ENCODE results near the genes FOXD2, TRABD2B and BEND5.

DNA sequence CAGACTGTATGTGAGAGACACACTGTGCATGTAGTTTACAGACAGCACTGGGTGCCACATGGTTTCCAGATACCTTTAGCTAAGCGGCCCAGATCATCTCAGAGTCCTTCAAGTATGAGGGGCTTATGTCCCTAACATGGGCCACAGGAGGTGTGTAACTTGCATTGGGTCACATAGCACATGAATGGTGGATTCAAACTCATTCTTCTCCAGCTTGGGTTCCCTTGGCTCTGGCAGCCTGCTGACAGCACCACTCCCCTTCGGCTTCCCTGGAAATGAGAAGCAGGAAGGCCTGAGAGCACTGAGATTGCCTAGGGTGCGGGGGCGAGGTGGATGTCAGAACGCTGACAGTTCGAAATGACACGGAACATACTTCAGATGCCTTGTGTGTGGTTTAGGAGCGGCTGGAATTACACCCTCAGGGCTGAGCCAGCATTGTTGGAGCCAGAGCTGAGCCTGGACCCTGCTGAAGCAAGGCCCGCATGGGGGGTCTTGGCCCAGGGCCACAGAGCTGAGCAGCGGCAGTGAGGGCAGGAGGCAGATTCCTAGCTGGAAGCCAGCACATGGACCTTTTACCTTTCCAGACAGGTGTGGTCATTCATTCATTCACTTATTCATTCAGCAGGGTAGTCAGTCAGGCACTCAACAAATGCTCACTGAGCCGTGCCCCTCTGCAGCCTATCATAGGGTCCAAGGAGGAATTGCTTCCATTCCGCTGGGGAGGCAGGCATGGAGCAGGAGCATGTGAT lies 6.8 kb upstream of the FOXE3 start:
- CAGE, long polyA plus RNA = no peak
- RRBS = no CpG with 5 or more reads among the region's 12 CpGs

DNA sequence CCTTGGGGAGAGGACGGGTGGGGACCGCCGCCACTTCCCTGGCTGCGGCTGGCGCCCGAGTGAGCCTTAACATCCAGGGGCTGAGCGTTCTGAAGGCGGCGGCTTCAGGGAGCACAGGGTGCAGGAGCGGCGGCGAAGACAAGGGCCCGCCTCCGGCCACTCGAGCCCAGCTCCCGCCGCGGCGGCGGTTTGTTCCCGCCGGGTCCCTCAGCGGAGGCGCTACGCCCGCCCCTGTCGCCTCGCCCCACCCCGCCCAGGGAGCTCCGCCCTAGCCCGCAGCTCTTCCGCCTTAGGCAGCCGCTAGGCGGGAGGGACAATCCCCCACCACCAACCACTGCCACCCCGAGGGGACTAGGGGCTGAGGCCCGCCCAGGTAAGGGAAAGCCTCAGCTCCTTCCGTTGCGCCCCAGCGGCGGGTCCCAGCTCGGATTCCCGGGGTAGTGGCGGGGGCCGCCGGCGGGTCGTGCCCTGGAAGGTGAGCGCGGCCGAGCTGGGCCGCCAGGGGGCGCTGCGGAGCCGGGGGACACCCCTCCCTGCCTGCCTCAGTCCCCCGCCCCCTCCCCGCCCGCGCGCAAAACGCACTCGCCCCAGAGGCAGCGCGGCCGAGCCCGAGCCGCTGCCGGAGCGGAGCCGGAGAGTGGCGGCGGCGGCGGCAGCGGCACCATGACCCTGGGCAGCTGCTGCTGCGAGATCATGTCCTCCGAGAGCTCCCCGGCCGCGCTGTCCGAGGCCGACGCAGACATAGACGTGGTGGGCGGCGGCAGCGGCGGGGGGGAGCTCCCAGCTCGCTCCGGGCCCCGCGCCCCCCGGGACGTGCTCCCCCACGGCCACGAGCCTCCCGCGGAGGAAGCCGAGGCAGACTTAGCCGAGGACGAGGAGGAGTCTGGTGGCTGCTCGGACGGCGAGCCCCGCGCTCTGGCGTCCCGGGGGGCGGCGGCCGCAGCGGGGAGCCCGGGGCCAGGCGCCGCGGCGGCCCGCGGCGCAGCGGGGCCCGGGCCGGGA lies at the start of gene FOXD2:
FOXD2 (plus strand) TSS at position 572 of the 1,002 bp plus-strand sequence.
- CAGE, long polyA plus RNA = no peak
- RRBS = 2% methylated on average over 69 of the region's 122 CpGs

DNA sequence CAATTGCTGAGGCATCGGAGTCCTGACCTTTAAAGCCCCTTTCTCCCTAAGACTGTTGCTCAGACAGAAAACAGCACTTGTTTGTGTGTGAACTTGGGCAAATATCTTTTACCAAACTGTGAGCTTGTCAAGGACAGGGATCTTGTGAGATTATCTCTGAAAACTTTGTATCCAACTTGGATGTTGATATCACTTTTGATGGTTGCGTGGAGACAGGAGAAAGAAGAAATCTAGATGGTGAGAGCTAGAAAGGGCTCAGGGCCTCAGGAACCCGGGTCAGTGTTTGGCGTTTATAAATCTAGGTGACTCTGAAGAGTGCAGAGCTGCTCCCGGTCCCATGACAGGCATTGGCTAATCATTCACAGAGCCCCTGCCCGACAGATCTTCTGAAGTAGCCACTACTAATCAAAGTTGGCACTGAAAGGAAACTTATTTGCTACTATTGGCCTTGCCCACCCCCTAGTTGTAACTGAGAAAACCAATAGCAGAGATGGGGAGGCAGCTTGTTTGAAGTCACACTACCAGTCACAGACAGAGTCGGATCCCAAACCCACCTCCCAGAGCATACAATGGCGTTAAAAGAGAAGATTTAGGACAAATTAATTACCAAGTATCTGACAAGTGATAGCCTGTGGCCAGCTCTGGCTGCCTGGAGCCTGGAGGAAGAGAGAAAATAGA lies 122.4 kb downstream of the FOXD2 start:
- CAGE, long polyA plus RNA = no peak
- RRBS = no CpG with 5 or more reads among the region's 8 CpGs

- CAGE, long polyA plus RNA = no peak
- RRBS = 3% methylated on average over 2 of the region's 22 CpGs
Observed at GRCh38 chr1:47577979-47578692, 140.3 kb downstream of the FOXD2 start.

DNA sequence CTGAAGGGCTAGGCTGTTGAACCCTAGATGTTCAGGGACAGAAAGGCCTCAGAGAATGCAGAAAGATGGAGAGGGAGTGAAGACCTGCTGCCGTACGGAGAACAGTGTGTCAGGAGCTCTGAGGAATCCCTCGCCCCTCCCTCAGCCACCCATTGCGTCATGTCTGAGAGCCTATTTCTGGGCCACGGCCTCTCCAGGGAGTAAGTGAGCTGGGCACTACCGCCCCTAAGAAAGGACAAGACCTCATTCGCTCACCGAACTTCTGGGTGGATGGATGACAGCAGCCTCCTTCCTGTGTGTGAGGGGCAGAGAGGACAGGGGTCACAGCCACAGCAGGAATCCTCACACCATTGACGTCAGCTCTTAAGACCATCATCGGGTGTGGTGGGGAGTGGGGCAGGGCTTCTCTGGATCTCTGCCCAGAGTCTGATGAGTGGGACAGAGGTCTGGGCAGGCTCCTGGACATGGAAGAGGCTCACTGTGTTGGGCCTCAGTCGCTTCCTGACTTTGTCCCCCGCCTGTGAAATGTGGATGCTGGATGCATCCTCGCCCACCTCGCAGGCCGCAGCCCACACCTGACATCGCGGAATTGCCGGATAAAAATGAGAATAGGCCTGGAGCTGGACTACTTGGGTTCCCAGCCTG lies 238.7 kb downstream of the TRABD2B start:
- CAGE, long polyA plus RNA = no peak
- RRBS = no CpG with 5 or more reads among the region's 18 CpGs

DNA sequence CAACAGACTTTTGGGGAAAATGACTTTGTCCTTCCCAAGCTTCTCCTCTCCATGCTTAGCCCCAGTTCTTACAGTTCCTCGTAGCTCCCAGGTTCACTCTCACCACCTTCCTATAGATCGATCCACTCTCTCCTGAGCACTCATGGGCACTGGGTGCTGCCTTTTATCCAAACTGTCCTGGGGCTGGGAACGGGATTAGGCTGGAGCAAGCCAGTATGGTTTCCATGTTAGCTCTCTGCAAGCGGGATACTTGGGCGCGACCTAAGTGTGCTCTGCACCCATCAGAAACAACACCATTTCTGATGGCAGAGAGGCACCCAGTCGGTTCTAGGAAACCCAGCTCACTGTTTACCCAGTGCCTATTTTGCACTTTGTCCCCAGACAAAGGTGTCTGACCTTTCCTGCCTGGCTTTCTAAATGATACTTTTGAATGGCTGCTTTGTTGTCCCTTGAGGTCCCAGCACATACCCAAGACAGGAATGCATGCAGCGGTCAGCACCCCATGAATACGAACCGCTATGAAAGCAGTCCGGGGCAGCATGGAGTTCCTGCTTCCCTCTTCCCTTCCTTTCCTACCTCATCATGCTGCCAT lies 84.0 kb downstream of the TRABD2B start:
- CAGE, long polyA plus RNA = no peak
- RRBS = no CpG with 5 or more reads among the region's 11 CpGs

DNA sequence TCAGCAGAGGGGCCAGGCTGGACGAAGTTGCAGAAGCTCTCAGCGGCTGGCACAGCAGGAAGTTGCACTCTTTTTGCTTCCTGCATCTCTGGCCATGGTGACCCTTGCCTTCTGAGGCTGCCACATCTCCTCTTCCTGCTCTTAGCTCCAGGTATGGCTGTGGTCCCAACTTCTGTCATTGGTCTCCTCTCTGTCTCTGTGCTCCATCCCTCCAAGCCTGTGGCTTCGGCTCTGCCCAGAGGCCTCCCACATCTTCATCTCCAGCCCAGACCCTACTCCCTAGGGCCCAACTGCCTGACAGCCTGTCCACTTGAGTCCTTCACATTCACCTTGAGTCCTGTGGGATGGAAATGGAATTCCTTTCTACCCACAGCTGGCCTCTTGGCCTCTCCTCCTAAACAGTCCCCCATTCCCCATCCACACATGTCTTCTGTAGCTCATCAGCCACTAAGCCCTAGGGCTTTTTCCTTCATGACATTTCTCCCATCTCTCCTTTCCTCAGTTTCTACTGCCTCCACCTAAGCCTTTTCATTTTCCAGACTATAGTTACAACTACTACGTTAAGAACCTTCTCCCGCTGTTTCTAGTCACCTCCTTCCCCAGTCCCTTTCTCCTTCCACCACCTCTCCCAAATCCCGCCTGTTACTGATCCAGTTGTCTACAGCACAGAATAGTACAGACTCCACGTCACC lies 42.3 kb downstream of the TRABD2B start:
- CAGE, long polyA plus RNA = no peak
- RRBS = no CpG with 5 or more reads among the region's 7 CpGs

DNA sequence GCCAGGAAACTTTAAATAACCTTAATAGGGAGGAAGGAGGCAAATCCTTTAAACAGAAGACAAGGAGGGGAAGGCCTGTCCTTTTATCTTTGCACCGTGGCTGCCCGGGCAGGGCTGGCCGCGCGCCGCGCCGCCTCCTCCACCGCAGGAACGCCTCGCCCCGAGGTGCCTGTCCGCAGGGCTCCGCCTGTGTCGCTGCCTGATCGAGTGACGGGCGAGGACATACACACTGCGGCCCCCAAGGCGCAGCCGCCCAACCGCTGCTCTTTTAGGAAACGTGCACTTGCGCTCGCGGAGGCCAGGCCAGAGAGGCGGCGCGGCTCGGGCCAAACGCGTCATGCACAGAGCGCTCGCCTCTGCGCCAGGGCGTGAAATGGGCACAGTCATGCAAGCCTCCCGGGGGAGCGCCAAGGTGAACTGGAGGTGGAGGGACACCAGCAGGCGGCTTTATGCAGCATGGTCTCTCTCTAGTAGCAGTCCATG lies 13.0 kb downstream of the TRABD2B start:
- CAGE, long polyA plus RNA = no peak
- RRBS = no CpG with 5 or more reads among the region's 39 CpGs

DNA sequence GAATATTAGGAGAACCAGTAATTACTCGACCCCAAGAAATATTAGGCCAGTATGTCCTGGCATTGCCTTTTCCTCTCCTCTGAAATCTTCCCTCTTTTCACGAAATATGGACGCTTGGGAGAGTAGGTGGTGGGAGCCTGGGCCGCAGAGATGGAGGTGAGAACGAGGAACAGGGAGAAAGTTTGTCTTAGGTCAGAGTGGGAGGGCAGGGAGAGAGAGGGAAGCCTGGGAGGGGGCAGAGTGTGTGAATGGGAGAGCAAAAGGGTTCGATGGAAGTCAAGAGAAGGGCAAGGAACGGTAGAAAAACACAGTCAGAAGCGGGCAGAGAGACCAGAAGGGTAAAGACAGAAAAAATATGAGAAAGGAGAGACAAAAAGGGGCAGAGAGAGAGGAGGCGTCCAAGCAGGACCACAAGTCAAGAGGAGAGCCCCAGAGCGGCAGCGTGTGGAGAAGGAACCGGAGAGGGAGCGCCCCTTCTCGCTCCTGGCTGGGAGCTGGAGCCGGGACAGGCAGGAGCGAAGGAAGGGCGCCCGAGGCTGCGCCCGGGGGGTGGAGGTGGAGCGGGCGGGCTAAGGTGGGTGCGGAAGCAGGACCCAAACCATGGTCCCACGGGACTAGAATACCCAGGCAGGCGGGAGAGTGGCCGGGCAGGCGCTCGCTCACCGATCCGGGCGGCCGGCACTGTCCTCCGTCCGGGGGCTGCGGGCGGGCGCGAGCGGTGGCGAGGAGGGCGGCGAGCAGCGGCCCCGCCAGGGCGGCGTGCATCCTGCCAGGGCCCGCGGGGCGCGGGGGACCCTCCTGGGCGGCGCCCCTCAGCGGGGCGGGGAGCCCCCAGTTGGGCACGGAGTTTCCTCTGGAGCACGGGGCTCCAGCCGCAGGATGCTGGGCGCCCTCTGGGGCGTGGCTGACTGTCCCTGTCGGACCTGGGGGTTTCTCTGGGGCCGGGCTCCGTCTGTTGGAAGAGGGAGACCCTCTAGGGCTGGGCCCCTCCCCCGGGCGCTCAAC lies 858 bp downstream of the TRABD2B start:
- CAGE, long polyA plus RNA = no peak
- RRBS = 7% methylated on average over 16 of the region's 64 CpGs

- CAGE, long polyA plus RNA = no peak
- RRBS = 1% methylated on average over 44 of the region's 118 CpGs
Observed at GRCh38 chr1:47997030-47998129, at the start of gene TRABD2B. TRABD2B (minus strand) TSS chr1:47997385.

DNA sequence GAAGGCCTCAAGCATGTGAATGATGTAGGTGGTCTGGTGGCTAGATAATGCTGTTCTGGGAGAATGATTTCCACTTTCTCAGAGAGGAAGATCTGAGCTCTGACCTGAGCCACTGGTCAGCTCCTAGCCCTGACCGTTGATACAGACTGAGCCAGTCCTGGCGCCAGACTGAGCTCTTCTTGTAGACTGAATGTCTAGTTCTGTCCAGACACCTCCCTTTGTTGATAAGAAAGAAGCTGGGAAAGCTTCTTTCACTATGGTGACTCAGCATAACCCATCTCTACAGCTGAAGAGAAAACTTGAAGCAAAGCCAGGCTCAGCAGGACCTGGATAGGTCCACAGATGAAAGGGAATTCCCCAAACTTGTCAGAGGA lies 9.8 kb upstream of the TRABD2B start:
- CAGE, long polyA plus RNA = no peak
- RRBS = no CpG with 5 or more reads among the region's 2 CpGs

DNA sequence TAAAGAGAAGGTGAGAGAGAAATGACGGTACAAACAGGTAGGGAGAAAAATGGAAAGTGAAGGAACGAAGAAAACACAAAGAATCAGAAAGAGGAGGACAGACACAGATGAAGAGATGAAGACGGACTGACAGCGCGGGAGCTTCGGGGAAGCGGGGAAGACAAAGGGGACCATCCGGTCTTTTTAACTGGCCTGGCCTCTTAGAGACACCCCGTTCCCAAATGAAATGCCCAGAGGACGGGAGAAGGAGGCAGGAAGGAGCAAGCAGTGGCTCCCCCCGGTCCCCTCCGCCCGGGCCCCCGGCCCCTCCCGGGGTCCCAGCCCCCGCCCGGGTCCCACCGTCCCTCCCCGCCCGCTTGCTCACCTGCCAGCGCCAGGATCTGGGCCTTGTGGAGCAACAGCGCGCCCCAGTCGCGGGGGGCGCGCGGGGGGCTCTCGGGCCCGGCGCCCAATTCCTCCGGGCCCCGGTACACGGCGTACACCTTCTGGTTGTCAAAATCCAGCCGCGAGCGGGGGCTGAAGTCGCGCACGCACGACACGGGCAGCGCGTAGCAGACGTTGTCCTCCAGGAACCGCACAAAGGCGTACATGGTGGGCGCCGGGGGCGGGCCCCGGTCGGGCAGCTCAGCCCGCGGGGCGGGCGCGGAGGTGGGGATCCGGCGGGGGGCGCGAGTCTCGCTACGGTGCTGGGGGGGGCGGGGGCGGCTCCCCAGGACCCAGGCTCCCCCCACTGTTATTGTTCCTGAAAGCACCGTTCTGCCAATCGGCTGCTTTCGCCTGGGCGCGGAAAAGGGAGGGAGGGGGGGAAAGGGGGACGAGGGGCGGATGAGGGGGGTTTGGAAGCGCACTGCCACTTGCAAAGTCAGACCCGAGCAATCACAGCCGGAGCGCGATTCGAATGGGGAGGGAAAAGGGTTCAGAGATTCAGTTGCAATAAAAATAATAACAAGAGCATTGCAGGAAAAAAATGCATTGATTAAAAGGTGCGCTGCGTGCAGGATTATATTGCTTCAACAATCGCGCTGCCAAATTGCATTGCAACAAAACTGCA lies at the start of gene BEND5:
BEND5 (minus strand) TSS at position 650 of the 1,051 bp plus-strand sequence.
- CAGE, long polyA plus RNA = no peak
- RRBS = 2% methylated on average over 17 of the region's 83 CpGs

DNA sequence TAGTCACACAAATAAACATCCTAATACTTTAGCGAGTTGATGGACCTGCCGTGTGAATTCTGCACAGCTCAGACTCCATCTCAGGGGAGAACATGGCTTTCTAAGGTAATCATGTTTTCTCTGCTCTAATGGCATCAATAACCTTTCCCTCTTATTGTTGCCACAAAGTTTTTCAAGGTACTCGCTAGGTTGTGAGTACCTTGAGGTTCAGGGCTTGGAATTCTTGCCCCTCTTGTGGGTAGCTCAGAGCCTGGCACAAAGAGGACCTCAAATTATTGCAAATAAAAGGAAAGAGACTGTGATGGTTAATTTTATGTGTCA lies 55.6 kb upstream of the BEND5 start:
- CAGE, long polyA plus RNA = no peak
- RRBS = no CpG with 5 or more reads among the region's 3 CpGs

GRCh38 chr1:50048471-50048822 lies 24.7 kb upstream of the AGBL4 start:
- CAGE, long polyA plus RNA = no peak
- RRBS = no CpG with 5 or more reads among the region's 25 CpGs

DNA sequence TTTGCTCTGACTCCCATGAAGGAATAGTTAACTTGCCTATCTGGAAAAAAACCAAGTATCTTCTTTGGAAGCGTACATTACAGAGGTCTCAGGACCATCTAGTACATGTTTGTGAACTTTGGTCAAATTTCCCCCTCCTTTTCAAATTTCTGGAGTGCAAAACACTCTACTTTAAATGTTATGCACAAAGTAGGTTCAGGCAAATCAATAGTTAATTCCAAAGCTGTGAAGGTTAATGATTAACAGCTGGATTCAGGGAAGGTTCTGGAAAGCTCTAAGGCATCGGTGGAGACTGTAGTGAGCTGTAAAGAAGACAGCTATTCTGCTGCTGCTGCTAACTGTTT lies 70.9 kb downstream of the ELAVL4 start:
- CAGE, long polyA plus RNA = no peak
- RRBS = no CpG with 5 or more reads among the region's 2 CpGs

GRCh38 chr1:50846464-50847101 lies 113.5 kb downstream of the FAF1 start:
- CAGE, long polyA plus RNA = no peak
- RRBS = no CpG with 5 or more reads among the region's 9 CpGs

GRCh38 chr1:50914748-50915481 lies 45.2 kb downstream of the FAF1 start:
- CAGE, long polyA plus RNA = no peak
- RRBS = no CpG with 5 or more reads among the region's 9 CpGs

- CAGE, long polyA plus RNA = no peak
- RRBS = no CpG with 5 or more reads among the region's 4 CpGs
Observed at GRCh38 chr1:50937785-50938586, 22.1 kb downstream of the FAF1 start.

GRCh38 chr1:51209818-51210298 lies 26.2 kb upstream of the RNF11 start:
- CAGE, long polyA plus RNA = no peak
- RRBS = no CpG with 5 or more reads among the region's 1 CpG

DNA sequence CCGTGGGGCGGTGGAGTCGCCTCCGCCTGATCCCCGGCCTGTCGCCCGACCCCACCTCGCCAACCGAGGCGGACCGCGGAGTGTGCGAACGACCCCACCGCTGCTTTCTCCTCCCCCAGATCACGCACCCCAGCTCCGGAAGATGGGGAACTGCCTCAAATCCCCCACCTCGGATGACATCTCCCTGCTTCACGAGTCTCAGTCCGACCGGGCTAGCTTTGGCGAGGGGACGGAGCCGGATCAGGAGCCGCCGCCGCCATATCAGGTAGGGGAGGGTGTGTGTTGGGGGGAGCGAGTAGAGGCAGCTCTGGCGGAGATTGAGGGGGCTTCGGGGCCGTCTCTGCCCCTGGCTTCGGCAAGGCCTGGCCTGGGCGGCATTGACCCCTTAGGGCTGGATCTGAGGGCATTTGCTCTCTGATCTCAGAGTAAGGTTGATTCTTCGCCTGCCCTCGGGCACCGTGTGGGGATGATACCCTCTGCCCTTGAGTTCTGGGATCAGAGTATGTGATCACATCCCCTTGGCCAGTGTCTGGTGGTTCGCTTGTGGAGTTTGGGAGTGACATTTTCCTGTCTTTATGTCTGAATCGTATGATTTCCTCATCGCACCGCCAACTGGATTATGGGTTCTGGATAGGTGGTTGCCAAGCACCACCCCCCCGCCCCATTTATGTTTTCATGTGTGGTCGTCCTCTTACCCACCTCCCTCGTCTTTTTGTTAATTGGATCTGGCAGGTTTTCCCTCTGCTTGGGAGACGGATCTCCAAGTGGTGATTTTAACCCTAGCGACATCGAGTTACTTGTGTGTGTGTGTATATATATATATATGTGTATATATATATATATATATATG lies 767 bp downstream of the RNF11 start:
- CAGE, long polyA plus RNA = no peak
- RRBS = under 1% methylated on average over 15 of the region's 46 CpGs

All from BJ (cell line).